ENCODE measurements around a stretch of chr14.

- PRO-cap: no peak
- RAMPAGE, long total RNA, 3 experiments: no peak in any of the 3 experiments
Observed at GRCh38 chr14:69384740-69385687, 13.1 kb downstream of the ERH start.

GRCh38 chr14:69571928-69572717 is 2.5 kb downstream of the CCDC177 start:
- PRO-cap: no peak
- RAMPAGE, long total RNA, 3 experiments: no peak in any of the 3 experiments

- PRO-cap: no peak
- RAMPAGE, long total RNA, 3 experiments: no peak in any of the 3 experiments
Observed at GRCh38 chr14:69606156-69606715, 5.2 kb upstream of the SUSD6 start.

DNA sequence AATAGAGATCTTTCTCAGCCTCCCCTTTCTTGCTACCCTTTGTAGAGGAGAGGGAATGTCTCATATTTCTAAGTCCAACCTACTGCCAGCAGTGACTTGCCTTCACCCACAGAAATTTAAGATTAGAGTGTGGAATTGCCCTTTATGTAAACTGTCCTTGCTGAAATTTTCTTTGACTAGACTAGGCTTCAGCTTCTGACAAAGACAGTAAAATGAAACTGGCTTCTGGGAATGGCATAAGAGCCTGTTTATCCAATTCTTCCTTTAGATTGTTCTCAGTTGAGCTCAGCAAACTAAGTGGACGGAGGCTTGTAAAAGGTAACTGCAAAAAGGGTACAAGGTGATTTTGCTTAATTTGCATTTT is 4.8 kb downstream of the SUSD6 start:
- PRO-cap: no peak
- RAMPAGE, long total RNA, 3 experiments: no peak in any of the 3 experiments

- PRO-cap: no peak
- RAMPAGE, long total RNA, 3 experiments: no peak in any of the 3 experiments
Observed at GRCh38 chr14:69631983-69632761, 20.8 kb downstream of the SUSD6 start.

- PRO-cap: no peak
- RAMPAGE, long total RNA, 3 experiments: no peak in any of the 3 experiments
Observed at GRCh38 chr14:69767253-69767577, 273 bp downstream of the SRSF5 start.

- PRO-cap: no peak
- RAMPAGE, long total RNA, 3 experiments: no peak in any of the 3 experiments
Observed at GRCh38 chr14:69771853-69772413, 5.0 kb downstream of the SRSF5 start.

GRCh38 chr14:69775494-69776583 is 8.9 kb downstream of the SRSF5 start:
- PRO-cap: no peak
- RAMPAGE, long total RNA, 3 experiments: no peak in any of the 3 experiments

- PRO-cap: no peak
- RAMPAGE, long total RNA, 3 experiments: no peak in any of the 3 experiments
Observed at GRCh38 chr14:69975451-69976157, 96.4 kb downstream of the SMOC1 start.

GRCh38 chr14:70255419-70256030 is 66.8 kb upstream of the SLC8A3 start:
- PRO-cap: no peak
- RAMPAGE, long total RNA, 3 experiments: no peak in any of the 3 experiments

GRCh38 chr14:70738314-70738640 is 71.0 kb downstream of the MAP3K9 start:
- PRO-cap: no peak
- RAMPAGE, long total RNA, 3 experiments: no peak in any of the 3 experiments

DNA sequence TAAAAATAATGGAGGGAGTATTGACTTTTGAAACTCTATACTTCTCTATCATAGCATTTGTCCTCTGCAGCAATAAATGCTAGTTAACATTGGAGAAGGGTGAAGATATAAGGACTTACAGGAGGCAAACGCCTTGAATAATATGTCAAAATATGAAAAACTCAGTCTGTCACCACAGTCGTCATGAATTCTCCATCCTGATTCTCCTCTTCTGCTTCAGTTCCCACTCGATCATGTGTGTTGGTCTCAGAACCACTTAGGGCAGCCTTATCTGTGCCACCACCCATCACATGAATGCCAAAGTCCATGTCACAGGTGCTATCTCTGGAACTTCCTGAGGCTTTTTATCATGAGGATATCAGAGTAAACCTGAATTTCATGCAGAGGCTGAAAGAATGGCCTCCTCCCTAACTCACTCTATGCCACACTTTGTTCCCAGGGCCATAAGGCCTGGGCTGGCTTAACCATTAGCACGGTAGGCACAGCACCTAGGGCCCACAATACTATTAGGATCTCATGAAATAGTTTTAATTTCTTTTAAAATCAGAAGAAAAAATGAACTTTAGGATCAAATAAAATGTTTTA is 28.7 kb upstream of the MAP3K9 start:
- PRO-cap: no peak
- RAMPAGE, long total RNA, 3 experiments: no peak in any of the 3 experiments

GRCh38 chr14:70919467-70920333 is 12.4 kb downstream of the PCNX1 start:
- PRO-cap: no peak
- RAMPAGE, long total RNA, 3 experiments: no peak in any of the 3 experiments

- PRO-cap: no peak
- RAMPAGE, long total RNA, 3 experiments: no peak in any of the 3 experiments
Observed at GRCh38 chr14:70977328-70977814, 70.1 kb downstream of the PCNX1 start.

DNA sequence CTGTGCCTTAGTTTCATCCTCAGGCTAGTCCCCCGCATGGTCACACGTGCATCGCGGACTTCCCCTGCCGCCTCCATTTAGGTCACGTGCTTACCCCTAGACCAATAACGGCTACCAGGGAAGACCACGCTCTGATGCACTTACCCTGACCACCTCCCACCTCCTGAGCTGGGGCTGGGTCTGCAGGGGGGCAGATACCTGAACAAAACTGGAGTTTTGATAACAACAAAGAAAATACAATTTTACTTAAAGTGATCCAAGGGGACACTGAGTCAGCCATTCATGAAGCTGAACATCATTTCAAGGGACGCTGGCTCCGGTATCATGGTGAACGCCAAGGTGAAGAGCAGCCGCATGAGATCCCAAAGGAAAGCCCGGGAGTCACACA is 138.9 kb upstream of the SIPA1L1 start:
- PRO-cap: no peak
- RAMPAGE, long total RNA, 3 experiments: no peak in any of the 3 experiments

DNA sequence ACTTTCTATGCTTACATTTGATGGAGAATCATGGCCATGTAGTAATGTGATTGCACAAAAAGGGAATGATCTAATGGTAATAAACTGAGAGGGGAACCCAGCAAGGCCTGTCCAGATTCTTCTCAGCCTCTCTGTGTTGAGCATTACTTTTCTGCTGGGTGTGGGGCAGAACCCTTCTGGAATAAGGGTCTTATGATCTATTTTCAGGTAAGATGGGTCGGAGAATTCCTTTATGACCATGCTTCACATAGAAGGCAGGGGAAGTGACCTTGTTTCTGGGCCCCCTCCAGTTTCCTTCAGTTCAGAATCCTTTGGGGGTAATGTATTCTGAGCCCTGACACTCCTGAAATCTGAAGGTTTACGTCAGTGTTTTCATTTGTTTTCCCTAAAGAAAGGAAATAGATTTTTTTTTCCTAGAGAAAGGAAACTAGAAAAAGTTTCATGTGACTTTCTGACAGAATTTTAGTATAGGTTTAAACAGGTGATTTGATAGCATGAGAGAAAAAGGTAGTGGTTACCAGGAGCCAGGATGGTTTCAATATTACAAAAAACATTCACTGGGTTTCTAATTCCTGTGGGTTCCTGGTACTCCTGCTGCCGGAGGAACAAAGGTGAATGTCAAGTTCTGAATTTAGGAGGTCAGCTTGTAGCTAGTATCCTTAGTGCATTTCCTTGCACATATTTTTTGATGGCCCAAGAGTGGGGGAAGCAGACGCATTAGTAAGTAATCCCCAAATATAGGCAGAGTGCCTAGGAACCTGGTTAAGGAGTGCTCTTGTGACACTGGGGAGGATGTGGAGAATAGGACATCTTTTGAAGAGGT is 29.1 kb downstream of the SIPA1L1 start:
- PRO-cap: no peak
- RAMPAGE, long total RNA, 3 experiments: no peak in any of the 3 experiments

DNA sequence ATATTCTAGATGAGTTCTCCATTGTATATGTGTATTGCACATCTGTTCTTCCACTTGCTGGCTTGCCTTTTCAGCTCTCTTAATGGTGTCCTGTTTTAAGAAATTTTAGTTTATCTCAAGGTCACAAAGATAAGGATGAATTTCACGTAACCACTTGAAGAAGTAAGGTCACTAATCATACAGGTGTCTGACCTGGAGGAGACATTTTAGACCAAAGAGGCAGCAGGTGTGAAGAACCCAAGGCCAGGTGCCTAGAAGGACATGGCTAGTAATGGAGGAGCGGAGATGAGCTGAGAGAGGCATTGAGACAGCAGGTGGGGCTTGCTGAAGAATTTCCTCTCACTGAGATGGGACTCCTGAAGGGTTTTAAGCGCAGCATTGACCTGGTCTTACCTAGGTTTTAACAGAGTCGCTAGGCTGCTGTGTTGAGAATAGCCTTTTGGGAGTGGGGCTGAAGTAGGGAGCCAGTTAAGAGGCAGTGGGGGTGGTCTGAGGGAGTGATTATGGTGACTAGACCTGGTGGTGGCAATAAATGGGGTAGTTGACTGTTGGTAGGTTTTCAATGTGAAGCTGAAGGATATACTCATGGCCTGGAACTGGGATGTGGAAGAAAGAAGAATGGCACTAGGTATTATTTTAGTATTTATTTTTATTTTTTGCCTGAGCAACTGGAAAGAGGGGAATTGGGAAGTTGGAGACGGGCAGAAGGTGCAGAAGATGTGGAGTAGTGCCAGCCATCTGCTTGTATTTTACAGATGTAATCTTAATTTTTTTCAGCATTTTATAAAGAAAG is 33.1 kb downstream of the SIPA1L1 start:
- PRO-cap: no peak
- RAMPAGE, long total RNA, 3 experiments: start-site peak on the plus strand in 1 of 3 experiments, centred at position 552 of the sequence, 5 reads per replicate

- PRO-cap: no peak
- RAMPAGE, long total RNA, 3 experiments: no peak in any of the 3 experiments
Observed at GRCh38 chr14:71739610-71739929, 192.7 kb upstream of the RGS6 start.

GRCh38 chr14:72665381-72665837 is 228.5 kb downstream of the DPF3 start:
- PRO-cap: no peak
- RAMPAGE, long total RNA, 3 experiments: no peak in any of the 3 experiments

- PRO-cap: no peak
- RAMPAGE, long total RNA, 3 experiments: no peak in any of the 3 experiments
Observed at GRCh38 chr14:72715717-72716474, 178.0 kb downstream of the DPF3 start.

Measured in tibial nerve (tissue), 3 donors.